SJCRH30 (cell line): ENCODE measurements around a stretch of chr3.

GRCh38 chr3:12148109-12148777 lies 10.5 kb downstream of the TIMP4 start:
- RAMPAGE, long total RNA: no peak

- RAMPAGE, long total RNA: no peak
Observed at GRCh38 chr3:12170414-12170767, 11.7 kb upstream of the TIMP4 start.

DNA sequence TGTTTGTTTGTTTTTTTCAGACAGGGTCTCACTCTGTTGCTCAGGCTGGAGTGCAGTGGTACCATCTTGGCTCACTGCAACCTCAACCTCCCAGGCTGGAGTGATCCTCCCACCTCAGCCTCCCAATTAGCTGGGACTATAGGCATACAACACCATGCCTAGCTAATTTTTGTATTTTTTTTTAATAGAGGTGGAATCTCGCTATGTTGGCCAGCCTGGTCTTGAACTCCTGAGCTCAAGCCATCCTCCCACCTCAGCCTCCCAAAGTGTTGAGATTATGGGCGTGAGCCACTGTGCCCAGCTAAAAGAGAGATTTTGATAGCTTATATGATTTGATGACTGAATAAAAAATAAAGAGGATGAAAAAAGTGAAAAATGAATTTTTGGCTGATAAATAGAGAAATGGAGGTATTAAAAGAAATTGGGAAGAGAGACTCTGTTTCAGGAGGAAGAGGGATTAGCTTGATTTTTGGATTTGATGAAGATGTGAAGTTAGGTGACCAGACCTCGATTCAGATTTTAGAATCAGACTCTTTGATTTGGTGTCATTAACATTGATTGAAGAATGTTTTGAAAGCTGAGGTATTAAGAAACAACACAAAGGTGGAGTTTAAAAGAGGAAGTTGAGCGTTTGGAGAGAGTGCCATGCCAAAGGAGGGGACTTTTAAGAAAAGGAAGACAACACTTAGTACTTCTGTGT lies 34.1 kb downstream of the PPARG start:
- RAMPAGE, long total RNA: no peak

DNA sequence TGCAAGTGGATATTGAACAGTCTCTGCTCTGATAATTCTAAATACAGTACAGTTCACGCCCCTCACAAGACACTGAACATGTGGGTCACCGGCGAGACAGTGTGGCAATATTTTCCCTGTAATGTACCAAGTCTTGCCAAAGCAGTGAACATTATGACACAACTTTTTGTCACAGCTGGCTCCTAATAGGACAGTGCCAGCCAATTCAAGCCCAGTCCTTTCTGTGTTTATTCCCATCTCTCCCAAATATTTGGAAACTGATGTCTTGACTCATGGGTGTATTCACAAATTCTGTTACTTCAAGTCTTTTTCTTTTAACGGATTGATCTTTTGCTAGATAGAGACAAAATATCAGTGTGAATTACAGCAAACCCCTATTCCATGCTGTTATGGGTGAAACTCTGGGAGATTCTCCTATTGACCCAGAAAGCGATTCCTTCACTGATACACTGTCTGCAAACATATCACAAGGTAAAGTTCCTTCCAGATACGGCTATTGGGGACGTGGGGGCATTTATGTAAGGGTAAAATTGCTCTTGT lies 62.4 kb downstream of the PPARG start:
- RAMPAGE, long total RNA: no peak

DNA sequence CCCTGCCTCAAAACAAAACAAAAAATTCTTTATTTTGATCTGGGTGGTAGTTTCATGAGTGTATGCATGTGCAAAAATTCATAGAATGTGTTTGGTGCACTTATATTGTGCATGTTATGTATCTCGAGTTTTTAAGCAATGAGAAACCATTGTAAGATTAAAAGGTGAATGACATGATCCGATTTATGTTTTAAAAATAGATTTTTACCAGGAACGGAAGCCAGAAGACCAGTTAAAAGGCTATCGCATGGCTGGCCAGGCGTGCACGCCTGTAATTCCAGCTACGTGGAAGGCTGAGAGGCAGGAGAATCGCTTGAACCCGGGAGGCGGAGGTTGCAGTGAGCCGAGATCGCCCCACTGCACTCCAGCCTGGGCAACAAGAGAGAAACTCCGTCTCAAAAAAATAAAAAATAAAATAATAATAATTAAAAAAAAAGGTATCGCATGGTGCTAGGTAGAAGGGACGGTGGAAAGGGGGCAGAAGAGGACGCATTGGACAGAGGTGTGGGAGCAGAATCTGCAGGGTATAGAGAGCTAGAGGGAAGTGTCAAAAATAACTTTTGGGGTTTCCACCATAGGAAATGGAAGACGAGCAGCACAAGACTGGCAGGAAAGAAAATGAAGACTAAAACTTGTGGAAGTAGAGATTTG lies 807 bp upstream of the MKRN2 start:
- RAMPAGE, long total RNA: no peak

DNA sequence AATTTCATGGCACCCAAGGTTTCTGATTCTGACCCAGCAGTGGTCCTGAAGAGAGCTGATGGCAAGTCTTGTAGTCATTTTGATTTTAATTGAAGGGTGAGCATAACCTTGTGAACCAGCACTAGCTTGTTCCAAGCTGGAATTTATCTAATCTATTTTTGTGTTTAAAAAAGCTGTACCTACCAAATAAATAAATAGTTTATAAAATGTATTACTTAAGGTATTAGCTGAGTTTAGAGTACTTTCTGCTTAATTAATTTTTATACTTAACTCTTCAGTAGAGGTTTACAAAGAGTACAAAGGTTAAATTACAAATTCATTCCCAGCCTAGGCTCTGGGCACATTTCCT lies 26.2 kb downstream of the MKRN2 start:
- RAMPAGE, long total RNA: no peak

- RAMPAGE, long total RNA: no peak
Observed at GRCh38 chr3:12662438-12663308, 1.2 kb downstream of the RAF1 start.

DNA sequence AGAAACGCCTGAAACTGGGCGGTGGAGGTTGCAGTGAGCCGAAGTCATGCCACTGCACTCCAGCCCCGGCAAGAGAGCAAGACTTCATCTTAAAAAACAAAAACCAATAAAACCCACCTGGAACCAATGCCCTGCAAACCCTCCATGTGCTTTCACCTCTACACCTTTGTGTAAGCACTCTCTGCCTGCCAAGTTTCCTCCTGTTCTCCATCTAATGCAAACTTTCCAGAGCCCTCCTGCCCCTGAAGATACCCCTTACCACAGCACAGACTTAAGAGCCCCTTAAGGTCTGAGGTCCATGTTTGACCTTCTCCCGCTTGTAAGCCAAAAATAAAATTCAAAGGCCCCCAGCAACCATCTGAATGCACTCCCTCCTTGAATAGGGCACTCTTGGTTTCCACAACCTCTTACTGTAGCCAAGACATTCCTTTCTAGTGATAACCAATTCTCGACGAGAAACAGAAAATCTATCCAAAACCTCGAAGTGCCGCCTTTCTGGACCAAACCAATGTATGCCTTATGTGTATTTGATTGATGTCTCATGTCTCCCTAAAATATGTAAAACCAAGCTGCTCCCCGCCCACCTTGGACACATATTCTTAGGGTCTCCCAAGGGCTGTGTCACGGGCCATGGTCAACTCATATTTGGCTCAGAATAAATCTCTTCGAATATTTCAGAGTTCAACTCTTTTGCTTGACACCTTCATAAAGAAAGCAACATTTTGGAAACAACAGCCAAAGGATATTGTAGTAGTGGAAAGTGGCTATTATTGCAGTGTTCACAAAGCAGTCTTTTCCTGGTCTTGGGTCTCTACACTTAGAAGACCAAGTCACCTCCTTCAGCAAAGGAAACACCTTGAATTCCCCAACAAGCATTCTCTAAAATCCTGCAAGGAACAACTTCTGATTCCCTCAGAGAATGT lies 2.8 kb downstream of the RPL32 start:
- RAMPAGE, long total RNA: no peak

DNA sequence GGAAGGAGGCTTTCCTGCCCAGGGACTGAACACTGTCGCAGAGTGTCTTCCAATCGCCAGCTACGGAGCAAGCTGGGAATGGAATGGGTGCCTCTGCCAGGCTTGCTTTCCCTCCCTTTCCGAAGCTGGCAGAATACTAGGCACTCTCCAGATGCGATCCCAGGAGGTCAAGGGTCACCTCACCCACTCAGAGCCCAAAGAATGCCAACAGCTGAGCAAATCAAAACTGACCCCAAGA lies 1.2 kb downstream of the RPL32 start:
- RAMPAGE, long total RNA: no peak

DNA sequence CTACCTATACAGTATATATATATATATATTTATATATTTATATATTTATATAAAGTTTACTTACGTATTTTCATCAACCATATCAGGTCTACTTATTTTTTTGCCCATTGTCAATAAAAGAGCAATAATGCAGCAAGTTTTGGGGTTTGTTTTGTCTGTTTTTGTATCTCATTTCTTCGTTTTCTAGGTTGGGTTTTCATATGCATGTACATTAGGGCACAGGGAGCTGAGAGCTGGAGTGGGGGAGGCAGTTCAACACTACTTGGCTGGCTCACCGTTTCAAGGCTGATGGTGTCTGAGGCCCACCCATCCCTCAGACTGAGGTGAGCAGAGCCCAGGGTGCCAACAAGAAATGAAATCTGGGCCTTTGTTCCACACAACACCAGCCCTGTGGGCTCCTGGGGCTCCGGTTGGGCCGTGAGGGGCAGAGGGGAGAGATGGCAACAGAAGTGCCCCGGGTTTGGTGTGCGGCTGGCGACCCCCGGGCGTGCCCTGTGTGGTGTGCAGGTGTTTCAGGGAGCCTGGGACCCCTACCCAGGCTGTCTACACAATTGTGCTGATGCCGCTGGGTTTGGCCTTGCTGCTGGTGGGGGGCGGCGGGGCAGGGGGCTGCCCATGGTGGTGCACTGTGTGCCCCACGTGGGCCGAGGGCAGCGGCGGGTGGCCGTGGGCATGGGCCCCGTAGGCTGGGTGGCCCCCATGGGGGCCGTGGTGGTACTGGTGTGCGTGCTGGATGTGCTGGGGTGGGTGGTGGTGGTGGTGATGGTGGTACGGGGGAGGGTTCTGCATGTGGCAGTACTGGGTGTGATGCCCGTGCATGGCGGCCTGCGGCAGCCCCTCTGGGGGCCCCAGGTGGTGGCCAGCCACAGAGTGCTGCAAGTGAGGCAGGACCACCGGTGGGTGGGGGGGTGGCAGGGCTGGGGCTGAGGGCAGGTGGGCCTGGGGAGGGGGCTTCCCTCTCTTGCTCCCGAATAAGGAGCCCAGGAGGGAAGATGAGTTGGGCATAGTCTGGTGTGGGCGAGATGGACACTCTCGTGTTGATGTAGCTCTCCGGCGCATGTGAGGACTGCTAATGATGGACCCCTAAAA lies 59.4 kb upstream of the RPL32 start:
- RAMPAGE, long total RNA: no peak

GRCh38 chr3:12959657-12960314 lies 113.4 kb downstream of the IQSEC1 start:
- RAMPAGE, long total RNA: no peak

GRCh38 chr3:12972148-12972378 lies 101.2 kb downstream of the IQSEC1 start:
- RAMPAGE, long total RNA: no peak

DNA sequence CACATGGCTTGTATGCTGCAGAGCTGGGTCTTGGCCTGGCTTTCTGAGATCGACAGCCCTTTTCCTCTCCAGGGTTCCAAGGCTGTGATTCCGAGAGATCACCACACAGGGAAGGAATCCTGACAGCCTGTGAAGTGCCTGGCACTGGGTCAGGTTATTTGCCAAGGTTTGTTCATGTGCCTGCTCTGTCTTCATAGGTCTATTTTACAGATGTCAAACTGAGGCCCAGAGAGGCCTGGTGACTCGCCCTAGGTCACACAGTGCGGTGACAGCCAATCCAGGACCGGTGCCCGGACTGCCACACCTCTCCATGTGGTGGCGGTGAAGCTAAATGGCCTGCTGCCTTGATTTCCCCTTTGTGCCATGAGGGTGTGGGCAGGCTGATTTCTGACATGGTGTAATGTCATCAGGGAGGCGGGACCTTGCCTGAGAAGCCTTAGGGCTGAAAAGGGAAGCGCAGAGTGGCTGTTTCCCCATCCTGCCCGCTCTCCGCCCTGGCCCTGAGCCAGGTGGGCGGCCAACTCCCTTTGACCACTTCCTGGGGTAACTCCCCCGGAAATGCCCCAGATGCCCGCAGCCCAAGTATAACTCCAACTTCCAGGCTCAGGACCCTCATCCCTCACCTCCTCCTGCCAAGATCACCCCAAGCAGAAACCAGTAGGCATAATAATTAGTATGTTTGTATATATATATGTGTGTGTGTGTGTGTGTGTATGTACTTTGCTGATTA lies 64.1 kb downstream of the IQSEC1 start:
- RAMPAGE, long total RNA: no peak

GRCh38 chr3:13011376-13012153 lies 61.7 kb downstream of the IQSEC1 start:
- RAMPAGE, long total RNA: no peak

GRCh38 chr3:13021581-13022945 lies 51.2 kb downstream of the IQSEC1 start:
- RAMPAGE, long total RNA: no peak

- RAMPAGE, long total RNA: no peak
Observed at GRCh38 chr3:13044354-13045061, 28.7 kb downstream of the IQSEC1 start.

GRCh38 chr3:13069446-13070065 lies 3.7 kb downstream of the IQSEC1 start:
- RAMPAGE, long total RNA: no peak

DNA sequence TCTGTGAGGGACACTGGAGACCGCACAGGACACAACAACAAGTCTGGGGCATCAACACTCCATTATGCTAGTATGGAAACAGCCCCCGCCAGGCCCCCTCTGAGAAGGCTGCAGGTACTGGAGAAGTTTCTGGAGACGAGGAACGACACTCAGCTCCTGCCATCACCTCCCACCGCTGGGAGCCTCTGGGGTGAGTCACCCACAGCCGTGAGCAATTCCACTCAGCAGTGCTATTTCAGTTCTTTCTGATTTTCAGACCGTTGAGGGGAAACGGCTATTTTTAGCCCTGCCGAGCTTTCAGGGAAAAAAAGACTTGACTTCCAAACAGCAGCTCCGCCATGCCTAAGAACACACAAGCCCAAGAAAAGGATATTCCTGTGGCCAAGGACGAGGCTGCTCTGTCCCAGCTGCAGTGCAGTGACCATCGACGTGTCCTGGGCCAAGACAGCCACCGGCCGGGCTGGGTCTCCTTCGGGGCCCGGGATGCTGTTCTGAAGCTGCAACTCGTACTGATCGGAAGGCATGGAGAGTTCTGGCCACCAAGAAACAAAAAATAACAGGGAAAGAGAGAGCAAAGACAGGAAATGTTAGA lies 40.8 kb downstream of the NUP210 start:
- RAMPAGE, long total RNA: no peak

GRCh38 chr3:13517062-13517792 lies 31.7 kb upstream of the FBLN2 start:
- RAMPAGE, long total RNA: no peak

GRCh38 chr3:13525621-13526581 lies 23.0 kb upstream of the FBLN2 start:
- RAMPAGE, long total RNA: no peak